Measurements from ENCODE around the gene TMEM151B.

DNA sequence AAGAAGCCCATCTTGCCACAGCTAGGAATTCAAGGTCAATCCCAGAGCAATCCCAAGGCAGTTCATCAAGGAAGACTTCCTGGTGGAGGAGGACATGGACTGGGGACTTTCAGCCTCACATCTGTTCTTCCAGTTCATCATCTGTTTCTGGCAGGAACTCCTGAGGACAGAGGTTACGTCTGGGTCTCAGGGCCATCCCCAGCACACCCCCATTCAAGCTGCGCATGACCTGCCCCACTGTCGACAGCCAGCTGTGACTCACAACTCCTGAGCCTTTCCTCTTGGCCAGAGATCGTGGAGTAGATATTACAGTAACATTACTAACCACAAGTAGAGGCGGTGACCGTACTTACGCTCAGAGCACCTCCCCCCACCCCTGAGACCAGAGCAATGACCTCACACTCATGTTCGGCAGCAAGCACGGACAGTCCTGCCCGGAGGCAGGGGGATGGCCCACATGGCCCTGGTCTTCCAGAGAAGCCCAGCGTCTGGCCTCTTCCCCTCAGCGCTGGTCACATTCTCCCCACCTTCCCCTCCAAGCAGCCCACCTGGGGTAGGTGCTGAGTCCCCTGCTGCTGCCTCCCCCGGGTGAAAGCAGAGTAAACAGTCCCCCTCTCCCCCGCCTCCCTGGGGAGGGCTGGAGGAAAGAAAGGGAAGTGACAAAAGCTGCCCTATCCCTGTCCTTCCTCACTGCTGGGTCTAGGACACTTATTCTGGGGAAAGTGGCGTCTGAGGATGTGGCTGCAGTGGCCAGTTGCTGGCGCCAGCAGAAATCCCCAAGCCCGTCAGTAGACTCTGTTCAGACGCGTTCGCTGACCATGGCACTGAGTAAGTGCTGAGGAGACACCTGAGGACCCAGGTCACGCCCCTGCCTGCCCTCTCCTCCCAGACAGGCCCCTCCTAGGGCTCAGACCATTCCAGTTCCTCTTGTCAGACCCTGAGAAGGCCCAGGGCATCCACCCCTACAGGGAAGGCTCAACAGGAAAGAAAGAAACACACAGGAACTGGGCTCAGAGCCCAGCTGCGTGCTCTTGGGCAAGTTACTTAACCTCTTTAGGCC lies 68.5 kb downstream of the MRPL14 start:
- RRBS: no CpG with 5 or more reads among the region's 22 CpGs

- RRBS: no CpG with 5 or more reads among the region's 19 CpGs
Measured at GRCh38 chr6:44064107-44065140, 62.8 kb downstream of the MRPL14 start.

- RRBS: no CpG with 5 or more reads among the region's 3 CpGs
Measured at GRCh38 chr6:44072965-44073167, 54.4 kb downstream of the MRPL14 start.

- RRBS: no CpG with 5 or more reads among the region's 11 CpGs
Measured at GRCh38 chr6:44101646-44102409, 25.4 kb downstream of the MRPL14 start.

- RRBS: no CpG with 5 or more reads among the region's 4 CpGs
Measured at GRCh38 chr6:44116488-44117176, 10.6 kb downstream of the MRPL14 start.

- RRBS: no CpG with 5 or more reads among the region's 5 CpGs
Measured at GRCh38 chr6:44176413-44176681, 17.7 kb downstream of the CAPN11 start.

GRCh38 chr6:44221149-44222175 lies 1.9 kb upstream of the SLC29A1 start:
- RRBS: no CpG with 5 or more reads among the region's 5 CpGs

DNA sequence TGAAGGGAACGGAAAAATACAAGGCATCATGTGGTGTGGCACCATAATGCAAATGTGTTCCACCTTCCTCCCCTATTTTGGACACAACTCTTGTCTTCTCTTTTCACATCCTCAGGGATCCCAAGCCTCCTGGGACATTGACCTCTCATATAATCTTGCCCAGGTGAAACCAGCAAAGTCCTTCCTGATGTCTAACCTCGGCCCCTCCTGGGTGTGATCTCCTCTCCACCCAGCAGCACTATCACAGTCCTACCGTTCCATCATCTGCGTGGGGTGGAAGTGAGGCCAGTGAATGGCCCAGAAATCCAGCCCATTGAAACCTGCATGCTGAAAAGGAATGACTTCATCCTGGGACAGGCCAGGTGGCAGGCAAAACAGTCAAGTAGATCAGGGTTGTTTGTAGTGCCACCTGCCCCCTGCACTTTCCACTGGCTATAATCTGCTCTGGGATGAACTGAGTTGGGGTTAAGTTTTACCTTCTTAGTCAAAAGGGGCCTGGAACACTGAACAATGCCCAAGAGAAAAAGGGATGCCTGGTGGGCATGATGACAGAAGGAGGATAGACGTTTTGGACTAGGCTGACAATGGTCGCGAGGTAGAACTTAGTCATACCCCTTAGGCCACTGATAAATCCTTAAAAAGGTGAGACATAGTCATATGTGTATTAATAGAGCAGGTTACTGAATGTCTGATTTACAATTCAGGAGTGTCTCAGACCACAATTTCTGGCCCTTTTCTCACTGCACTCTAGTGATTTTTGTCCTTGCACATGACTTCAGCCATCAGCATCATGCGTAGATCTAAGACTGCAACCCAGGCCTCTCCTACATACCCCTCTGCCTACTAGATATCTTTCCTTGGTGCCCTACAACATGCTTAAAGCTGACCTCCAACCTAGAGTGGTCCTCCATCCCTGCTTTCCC lies 8.1 kb upstream of the HSP90AB1 start:
- RRBS: no CpG with 5 or more reads among the region's 8 CpGs

GRCh38 chr6:44258217-44258685 lies 923 bp upstream of the SLC35B2 start:
- RRBS: no CpG with 5 or more reads among the region's 9 CpGs

GRCh38 chr6:44269823-44270907 lies at the start of gene TMEM151B:
TMEM151B (plus strand) TSS chr6:44270450.
- RRBS: 5% methylated on average over 30 of the region's 74 CpGs

DNA sequence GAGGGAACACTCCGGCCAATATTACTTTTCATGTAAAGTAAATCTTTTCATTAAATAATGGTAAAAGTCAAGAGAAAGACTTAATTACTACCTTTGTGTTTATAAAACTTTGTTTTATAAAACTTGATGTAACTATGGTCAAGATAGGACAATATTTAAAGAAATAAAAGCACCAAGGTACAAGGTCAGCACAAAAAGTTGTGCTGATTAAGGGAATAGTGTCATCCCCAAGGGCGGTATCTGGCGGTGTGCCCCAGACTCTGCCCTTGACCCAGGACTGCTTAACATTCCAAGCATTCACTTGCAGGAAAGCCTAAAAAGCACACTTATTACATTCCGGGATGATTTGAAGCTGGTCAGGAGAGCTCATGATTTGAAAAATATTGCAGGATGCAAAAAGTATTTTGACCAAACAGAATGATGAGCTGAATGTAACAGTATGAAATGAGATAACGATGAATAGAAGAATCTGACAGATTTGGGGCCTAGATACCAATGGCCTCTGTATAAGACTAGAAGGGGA lies 77.0 kb downstream of the CDC5L start:
- RRBS: no CpG with 5 or more reads among the region's 5 CpGs

DNA sequence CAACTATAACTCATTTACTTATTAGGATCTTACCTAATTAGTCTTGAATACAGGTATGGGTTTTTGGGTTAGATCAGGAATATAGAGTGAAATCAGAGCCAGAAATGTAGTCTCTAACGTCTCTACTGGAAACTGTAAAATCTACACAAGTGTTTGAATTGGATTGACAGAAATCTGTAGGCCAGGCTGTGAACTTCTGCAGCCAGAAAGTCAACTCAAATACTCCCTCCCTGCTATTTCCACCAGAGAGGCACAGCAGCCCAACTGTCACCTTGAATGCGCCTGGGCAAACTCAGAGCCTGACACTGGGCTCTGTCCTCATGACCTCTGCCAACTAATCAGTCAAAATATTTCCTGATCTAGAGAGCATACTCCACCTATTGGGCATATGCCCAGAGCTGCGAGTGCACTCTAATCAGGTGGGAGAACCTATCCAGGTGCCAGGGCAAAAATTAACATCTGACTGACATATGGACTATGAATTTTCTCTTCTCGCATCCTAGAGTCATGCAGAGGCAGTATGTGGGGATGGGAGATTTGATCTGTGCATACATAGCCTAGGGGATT lies 406.4 kb upstream of the RUNX2 start:
- RRBS: no CpG with 5 or more reads among the region's 4 CpGs

- RRBS: no CpG with 5 or more reads among the region's 3 CpGs
Measured at GRCh38 chr6:45417341-45417719, 39.6 kb upstream of the SUPT3H start.

- RRBS: no CpG with 5 or more reads among the region's 3 CpGs
Measured at GRCh38 chr6:45426338-45426556, 48.5 kb upstream of the SUPT3H start.

DNA sequence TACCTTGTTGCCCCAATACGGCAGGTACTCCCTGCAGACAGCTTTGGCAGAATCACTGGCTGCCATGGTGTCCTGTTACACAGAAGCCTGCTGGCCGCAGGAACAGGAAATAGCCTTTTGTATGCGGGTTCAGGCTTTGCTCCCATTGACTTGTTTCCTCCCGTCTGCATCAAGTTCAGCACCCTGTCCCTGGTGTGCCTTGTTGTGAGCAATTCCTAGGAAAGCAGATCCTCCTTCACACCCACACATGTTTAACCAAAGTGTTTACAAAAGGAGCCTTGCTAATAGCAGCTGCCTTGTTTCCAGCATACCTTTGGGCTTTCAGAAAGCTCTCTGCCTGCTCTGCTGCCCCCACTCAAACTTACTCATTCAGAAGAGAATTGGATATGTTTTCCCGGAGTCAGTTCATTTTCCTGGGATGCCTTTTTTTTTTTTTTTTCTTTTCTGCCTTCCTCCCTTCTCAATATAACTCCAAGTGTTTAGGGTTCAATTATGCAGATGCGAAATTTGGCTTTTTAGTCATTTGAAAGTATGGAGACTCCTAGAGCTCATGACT lies 127.3 kb upstream of the SUPT3H start:
- RRBS: no CpG with 5 or more reads among the region's 6 CpGs

DNA sequence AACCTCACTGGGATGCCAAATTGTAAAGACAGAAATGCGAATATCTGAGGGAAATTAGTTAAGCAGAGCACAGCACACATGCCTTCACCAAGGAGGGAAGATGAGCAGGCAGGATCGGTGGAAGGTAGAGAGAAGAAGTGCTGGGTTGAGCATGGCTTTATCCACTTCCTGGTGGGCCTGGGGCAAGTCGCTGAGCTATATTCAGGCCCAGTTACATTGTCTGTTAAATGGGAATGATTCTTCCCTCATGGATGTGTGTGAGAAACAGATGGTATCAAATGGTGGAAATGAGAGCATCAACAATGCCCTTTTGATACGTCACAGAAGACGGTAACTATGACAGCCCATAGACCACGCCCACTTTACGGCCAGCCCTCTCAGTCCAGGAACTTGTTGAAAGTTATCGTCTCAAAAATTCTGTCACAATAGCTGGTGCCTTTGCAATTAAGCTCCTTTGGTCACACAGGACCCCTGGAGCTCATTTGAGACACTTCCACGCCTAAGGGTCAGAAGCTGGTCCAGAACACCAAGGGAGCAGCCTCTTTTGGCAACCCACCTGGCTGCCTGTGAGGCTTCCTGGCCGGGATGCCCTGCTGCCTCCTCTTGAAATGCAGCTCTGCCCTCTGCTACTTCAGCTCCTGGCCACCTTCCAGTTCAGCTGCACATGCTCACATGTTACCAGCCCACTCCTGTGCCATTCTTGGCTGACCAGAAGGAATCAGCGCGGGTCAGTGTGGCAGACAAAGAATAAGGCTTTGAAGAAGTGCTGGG lies 199.0 kb upstream of the SUPT3H start:
- RRBS: no CpG with 5 or more reads among the region's 12 CpGs

DNA sequence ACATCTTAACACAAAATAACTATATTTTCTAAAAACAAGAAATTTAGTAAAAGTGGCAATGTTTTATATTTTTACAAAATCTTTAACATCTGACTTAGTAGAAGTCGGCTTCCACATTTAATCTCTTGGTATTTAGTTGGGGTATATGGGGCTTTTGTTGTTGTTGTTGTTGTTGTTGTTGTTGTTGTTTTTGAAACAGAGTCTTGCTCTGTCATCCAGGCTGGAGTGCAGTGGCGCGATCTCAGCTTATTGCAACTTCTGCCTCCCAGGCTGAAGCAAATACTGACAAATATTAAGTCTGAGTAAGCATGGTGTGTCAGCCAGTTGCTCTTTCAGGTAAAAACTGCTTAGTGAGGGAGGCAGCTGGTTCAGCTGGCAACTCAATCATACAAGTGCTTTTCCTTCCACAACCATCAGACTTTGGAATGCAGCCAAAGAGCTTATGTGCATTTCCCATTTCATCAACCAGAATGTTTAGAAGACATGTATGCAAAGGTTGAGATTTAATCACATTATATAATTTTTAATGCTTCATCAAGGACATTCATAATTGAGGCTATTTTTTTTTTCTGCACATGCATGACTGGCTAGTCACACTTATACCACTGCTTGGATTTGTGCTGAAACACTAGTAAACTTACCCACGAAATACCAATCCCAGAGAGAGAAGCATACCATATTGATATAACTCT lies 56.1 kb downstream of the CLIC5 start:
- RRBS: no CpG with 5 or more reads among the region's 4 CpGs

DNA sequence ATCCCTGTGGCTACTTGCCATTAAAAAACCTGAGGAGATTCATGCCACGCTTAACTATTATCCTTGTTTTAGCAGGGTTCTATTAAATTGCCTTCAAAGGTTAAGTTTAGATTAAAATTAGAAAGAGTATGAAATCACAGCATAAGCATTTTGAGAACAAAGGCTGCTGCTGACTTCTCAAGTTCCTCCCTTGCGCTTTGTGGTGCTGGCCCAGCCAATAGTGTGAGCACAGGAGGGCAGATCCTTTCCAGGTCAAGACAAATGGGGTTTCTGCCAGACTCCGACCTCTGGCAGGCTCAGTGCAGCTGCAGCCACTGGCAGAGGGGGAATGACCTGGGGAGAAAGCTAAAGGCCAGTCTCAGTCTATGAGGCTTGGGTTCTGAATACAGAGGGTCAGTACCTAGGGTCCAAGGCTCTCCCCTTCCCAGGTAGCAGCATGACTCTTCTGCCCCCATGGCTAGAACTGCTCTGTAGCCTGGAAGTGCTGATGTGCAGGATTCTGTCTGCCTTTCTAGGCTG lies 27.0 kb downstream of the CLIC5 start:
- RRBS: no CpG with 5 or more reads among the region's 3 CpGs

DNA sequence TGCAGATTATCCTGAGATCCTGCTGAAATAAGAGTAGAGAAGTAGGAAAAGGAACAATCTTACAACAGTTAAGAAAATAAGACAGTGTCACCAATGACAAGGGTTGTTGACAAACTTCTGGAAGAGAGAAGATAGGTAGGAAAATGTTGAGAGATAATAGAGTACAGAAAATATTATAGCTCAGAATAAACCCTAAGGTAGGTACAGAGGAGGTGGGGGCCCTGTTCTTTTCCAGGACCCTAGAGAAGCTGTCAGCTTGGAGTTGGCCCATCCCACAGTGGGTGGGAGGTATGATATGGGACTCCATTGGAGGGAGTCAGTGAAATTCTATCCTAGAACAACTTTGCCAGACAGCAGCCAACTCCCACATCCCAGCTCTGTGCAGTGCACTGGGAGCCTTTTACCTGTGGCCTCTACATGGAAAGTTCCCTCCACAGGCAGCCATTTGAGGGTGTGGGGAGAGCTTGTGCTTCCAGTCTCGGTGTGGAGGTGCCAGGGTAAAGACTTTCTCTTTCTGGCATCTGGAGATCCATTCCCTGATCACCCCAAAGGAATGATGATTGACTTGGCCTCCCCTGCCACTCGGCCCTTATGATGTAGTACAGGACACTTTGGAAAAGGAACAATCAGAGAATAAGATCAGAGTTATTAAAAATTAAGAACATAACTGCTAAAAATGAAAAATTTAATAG lies 36.8 kb upstream of the CLIC5 start:
- RRBS: no CpG with 5 or more reads among the region's 2 CpGs

Data from OVCAR3 (cell line).